Left common carotid artery plus branches (tissue), 1 donor: ENCODE measurements around a stretch of chr3.

DNA sequence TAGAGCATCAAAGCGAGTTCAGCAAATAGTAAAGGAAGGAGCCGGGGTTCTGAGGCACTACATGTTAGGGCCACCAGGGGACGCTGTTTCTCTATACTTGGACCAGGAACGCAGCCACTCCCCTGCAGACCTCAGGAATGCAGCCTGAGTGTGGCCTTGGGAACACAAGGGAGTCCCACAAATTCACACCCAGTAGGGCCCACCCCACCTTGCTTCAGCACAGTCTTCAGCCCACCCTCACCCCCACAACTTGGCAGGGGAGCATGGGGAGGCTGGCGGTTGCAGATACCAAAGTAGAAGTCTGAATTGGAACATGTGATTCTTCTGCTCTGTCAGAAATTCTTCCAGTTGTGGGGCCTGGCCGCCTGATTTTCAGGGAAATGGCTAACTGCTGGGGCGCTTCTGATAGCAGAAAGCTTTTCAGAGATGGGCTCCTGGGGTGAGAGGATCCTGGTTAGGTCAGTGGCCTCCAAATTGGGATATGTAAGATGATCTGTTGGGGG lies 57.9 kb upstream of the RYK start:
- PRO-cap: no peak

- PRO-cap: unidirectional peak, plus-strand start at chr3:134313498; unidirectional peak, plus-strand start at chr3:134313645
These were observed 60.7 kb downstream of the AMOTL2 start for GRCh38 chr3:134313210-134314312.

DNA sequence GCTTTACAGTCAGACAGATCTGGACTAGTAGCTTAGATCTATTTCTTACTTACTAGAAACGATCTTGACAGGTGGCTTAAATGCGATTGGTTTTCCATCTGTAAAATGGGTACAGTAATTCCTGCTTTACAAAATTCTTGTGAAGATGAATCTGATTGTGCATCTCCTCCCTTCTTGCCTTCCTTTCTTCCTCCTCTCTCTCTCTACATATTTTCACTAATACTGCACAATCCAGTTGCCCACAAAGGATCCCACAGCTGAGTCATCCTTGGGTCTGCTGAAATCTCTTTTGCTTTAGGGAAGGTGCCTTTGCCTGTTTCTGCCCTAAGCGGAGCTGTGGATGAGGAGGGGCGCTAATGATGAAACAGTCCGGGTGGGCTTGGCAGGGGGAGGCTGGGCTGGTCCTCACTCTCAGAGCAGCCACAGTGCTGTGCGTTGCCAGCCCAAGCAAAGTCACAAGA lies 46.1 kb downstream of the AMOTL2 start:
- PRO-cap: no peak

- PRO-cap: no peak
These were observed 20.0 kb upstream of the AMOTL2 start for GRCh38 chr3:134394264-134394714.

DNA sequence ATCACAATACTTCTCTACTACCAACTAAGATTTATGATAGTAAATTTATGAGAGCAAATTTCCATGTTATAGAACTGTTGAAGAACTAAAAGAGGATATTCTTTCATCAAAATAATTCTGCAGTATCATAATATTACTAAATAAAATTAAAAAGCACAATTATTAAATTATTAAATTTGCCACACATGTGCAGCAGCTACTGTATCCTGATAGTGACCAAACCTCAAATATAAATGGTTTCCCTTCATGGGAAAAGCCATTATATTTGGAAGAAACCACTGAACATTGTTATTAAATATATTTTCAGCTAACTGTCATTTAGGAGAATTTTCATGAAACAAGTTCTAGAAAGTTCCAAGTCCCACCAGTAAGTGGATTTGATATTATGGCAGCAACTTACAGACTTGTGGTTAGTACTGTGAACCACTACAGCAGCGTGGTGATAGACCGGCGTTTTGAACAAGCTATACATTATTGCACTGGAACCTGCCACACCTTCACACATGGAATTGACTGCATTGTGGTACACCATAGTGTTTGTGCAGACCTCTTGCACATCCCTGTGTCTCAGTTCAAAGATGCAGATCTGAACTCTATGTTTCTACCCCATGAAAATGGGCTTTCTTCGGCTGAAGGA lies 35.7 kb downstream of the PPP2R3A start:
- PRO-cap: no peak

DNA sequence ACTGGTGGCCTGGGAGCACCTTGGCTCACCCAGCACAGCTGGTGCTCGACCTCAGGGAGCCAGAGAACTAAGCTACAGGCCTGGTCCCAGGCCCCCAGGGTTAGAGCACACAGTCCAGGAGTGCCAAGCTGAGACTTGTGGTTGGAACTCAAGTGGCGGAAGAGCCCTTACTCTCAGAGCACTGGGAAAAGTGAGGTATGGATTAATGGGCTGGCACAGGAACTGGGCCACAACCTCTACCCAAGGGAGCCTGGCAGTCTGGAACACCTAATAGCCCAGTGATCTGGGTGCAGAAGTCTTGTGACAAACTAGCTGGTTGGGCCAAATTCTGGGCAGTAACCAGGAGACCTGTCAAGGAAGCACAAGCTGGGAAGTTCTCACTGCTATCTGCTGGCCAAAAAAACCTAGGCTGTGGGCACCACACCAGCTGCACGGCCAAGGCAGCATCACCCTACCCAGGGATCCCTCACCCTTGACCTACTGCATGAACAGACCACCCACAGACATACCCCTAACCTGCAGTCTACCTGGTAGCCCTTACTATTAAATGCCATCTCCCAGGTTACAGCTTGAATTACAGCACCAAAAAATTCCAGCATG lies 79.8 kb downstream of the PPP2R3A start:
- PRO-cap: no peak

DNA sequence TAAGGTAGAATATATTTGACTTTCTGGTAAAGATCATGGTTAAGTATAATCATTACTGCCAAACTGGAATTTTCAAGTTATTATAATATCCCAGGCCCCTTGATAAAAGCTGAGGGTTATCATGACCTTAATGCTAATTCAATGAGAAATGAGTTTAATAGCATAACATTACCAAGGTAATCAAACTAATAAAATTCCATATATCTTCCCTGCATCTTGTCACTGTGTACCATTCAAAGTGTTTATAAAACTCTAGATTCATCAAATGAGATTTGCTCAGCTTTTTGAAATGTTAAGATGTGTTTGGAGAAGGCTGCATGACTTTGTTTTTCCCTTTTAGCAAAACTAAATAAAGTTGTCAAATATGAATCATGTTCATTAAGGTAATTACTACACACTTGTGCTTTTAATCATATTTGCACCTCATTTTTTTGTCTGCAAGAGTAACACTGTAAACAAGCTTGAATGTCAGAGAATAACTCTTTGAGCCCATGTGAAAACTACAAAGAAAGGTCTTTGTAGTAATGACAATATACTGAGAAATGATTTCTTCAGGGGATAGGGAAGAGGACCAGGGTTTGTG lies 48.5 kb downstream of the MSL2 start:
- PRO-cap: no peak

DNA sequence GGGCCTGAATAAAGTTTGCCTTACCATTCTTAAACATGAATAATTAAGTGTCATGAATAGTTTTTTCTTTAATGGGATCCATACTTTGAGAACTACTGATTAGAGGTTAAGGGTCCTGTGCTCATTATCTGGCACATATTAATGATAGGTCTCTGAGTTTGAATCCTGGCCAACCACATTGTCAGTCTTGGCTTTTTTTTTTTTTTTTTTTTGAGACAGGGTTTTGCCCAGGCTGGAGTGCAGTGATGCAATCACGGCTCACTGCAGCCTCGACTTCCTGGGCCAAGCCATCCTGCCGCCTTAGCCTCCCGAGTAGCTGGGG lies 667 bp upstream of the PCCB start:
- PRO-cap: no peak

DNA sequence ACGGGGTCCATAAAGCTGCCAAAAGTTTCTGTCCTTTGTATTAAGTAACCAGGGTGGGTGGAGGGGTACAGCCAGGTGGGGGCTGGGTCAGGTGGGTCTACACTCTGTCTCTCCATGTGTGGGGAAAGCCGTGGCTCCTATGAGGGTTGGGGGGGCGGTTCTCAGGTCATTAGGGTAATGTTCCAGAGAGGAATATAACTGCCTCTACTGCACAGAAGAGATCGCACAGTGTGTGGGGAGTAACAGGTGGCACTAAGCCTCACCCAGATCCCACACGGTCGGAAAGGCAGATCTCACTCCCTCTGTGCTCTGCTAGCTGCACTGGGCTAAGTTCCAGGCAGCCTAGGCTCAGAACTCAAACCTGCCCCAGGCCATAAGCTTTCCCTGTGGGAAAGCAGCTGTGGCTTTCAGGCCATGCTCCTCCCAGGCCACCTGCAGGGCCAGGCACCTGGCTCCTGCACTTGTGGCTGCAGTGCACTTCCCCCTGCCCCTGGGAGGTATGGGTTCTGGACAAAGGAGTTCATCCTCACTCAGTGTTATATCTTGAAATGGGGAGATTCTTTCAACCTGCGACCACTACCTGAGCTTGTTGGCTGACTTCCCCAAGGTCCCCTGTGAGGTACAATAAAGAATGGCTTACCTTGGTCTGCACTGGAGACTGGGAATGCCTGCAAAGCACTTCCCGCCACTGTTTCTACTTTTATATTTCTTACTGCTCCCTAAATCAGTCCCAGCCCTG lies 27.5 kb downstream of the PCCB start:
- PRO-cap: no peak

GRCh38 chr3:136327436-136328004 lies 77.4 kb downstream of the PCCB start:
- PRO-cap: no peak

DNA sequence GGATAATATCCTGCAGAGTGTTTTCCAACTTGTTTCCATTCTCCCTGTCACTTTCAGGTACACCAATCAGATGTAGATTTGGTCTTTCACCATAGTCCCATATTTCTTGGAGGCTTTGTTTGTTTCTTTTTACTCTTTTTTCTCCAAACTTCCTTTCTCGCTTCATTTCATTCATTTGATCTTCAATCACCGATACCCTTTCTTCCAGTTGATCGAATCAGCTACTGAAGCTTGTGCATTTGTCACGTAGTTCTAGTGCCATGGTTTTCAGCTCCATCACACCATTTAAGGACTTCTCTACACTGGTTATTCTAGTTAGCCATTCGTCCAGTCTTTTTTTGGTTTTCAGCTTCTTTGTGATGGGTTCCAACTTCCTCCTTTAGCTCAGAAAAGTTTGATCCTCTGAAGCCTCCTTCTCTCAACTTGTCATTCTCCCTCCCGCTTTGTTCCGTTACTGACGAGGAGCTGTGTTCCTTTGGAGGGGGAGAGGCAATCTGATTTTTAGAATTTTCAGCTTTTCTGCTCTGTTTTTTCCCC lies 224.9 kb downstream of the STAG1 start:
- PRO-cap: no peak

DNA sequence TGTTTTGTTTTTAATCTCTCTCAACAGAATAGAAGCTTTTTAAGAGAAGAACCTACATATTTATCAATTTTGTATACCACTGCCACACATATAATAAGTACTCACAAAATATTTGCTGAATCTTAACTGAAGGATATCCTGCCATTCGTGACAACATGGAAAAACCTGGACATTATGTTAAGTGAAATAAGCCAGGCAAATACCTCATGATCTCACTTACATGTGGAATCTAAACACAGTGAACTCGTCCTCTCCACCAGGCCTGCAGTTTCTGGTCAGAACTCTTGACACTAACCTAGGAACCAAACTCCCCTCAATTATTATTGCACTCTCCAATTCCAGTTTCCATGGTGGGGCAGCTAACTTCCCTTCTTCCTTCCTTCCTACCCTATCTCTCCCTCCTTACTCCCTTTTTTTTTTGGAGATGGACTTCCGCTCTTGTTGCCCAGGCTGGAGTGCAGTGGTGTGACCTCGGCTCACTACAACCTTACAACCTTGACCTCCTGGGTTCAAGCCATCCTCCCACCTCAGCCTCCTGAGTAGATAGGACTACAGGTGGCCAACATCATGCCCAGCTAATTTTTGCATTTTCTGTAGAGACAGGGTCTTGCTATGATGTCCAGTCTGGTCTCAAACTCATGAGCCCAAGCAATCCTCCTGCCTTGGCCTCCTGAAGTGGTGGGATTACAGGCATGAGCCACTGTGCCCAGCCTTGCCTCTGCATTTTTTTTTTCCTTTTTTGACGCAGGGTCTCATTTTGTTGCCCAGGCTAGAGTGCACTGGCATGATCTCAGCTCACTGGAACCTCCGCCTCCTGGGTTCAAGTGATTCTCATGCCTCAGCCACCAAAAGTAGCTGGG lies 17.2 kb downstream of the STAG1 start:
- PRO-cap: no peak

GRCh38 chr3:136752569-136753840 lies 827 bp upstream of the STAG1 start:
- PRO-cap: bidirectional peak, plus-strand start at chr3:136752671, minus-strand start at chr3:136752378; unidirectional peak, plus-strand start at chr3:136752872

DNA sequence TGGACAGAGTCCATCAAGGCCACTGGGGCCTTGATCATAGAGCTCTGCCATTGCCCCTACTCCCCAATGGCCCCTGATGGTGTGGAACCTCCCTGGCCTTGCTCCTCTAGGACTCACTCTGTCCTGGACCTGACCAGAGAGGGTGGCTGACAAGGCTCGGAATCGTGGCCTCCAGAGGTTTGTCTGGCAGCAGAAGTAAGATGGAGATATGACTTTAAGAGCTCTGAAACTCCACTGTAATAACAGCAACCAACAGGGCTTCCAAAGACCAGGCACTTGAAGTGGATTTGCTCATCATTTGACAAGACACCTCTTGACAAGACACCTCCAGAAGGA lies 1.2 kb downstream of the MRAS start:
- PRO-cap: no peak

DNA sequence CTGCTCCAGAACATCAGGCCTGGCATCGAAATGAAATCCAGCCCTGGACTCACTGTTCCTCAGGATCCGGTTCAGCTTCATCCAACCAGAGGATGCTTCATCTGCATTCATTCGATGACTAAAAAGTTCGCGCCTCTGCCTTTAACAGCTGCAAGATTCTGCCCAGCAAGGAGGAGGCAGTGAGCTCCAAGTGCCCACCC lies 25.6 kb upstream of the ESYT3 start:
- PRO-cap: no peak

DNA sequence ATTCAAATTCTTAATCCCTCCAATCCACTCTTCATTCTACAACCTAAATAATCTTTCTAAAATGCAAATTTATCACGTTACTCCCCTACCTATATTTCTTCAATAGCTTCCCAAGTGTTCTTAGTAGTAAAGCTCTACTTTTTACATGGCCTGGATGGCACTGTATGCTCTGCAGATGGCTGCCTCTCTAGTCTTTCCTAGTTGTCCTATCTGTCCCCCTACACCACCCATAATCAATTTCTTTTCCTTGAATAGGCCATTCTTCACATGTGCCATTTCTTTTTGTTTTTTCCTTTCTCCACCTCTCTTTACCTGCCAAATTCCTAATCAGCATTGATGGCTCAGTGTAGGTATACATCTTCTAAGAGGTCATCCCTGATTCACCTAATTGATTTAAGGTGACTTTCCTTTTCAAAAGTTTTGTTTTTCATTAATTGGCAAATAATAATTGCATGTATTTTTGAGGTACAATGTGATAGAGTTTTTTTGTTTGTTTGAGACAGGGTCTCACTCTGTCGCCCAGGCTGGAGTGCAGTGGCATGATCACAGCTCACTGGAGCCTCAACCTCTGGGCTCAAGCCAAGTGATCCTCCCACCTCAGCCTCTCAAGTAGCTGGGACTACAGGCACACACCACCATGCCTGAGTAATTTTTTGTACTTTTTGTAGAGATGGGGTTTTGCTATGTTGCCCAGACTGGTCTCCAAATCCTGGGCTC lies 85.2 kb downstream of the PIK3CB start:
- PRO-cap: no peak

DNA sequence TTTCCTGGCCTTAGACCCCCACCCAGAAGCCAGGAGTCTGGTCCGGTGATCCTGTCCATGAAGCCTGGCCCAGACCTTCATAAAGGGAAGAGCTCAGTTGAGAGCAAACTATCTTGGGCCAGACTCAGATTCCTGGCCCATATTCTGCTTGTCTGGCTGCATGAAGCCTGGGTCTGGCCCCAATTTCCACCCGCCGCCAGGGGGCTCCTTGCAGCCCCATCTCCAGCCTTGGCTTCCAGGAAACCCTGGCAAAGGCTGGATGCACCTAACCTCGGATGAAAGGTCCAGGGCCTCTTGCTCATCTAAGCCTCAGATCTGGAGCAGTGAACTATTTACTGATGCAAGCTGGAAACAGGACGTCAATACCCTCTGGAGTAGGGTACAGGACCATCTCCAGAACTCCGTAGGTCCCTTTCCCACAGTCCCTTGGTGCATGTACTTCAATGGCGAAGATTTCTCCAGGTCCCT lies 5.6 kb downstream of the FOXL2 start:
- PRO-cap: no peak

DNA sequence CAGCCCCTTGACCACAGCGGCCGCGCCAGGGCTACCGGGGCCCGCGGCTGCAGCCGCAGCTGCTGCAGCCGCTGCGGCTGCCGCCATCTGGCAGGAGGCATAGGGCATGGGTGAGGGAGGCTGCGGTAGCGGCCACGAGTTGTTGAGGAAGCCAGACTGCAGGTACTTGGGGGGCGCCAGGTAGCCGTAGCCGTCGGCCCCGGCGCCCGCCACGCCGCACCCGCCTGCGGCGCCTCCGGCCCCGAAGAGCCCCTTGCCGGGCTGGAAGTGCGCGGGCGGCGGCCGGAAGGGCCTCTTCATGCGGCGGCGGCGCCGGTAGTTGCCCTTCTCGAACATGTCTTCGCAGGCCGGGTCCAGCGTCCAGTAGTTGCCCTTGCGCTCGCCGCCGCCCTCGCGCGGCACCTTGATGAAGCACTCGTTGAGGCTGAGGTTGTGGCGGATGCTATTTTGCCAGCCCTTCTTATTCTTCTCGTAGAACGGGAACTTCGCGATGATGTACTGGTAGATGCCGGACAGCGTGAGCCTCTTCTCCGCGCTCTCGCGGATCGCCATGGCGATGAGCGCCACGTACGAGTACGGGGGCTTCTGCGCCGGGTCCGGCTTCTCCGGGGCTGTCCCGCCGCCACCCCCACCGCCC lies 840 bp downstream of the FOXL2 start:
- PRO-cap: no peak

GRCh38 chr3:139044445-139044715 lies 312 bp downstream of the PRR23C start:
- PRO-cap: no peak

DNA sequence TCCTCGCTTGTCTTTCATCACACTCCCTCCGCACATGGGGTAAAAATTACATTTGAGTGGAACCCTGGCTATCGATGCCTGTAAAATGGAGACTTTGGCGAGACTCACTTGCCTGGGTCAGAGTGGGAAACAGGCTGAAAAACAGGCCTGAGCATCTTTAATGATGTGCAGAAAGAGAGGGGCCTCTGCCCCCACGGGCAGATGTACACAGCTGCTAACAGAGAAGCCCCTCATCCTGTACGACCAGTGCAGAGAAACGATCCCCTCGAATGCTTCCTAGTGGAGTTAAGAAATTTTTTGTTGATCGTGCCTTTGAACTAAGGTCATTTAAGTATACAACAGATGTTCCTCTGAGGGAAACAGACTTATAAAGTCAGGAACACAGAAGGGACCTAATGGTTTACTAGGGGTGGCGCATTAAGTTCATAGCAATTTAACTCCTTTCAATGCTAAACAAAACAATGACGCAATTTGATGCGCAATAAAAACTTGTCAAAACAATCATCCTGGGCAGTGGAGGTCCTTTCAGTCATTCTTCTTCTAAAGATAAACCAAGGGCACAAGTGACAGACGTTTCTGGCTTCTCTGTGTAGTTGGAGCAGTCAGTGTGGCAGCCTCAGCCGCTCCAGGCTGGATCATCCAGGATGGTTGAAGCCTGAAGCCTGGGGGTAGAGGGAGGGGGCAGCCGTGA lies 51.0 kb upstream of the MRPS22 start:
- PRO-cap: no peak